ENCODE data around the genes CLEC18C and IL34.

- PRO-cap = unidirectional peak, plus-strand start at chr16:69032034
These were observed 73.6 kb upstream of the HAS3 start for GRCh38 chr16:69031800-69032252.

DNA sequence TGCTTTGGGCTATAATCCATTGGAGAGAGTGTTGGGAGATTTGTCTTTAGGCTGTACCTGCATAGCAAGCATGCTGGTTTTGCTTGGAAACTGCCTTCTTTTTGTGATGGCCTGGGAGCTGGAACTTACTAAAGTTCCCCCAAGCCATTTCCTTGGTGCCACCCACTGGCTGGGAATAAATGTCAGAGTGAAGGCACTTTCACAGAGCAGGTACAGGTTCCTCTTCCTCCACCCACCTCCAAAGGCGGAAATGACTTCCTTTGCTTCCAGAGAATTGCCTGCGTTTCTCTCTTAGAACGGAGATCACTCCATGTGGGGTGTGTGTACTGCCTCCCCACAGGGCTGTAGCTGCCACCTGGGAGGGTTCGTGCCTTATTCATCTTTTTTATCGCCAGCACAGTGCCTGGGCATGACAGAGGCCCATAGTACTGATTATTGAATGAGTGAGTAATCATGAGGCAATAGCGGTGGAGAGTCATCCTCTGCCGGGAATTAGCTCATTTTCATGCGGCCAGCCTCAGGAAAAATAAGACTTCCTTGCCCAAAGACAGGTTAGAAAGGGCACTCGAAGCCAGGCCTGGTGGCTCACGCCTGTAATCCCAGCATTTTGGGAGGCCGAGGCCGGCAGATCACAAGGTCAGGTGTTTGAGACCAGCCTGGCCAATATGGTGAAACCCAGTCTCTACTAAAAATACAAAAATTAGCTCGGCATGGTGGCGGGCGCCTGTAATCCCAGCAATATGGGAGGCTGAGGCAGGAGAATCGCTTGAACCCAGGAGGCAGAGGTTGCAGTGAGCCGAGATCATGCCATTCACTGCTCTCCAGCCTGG, 32.1 kb upstream of the HAS3 start:
- PRO-cap = no peak

DNA sequence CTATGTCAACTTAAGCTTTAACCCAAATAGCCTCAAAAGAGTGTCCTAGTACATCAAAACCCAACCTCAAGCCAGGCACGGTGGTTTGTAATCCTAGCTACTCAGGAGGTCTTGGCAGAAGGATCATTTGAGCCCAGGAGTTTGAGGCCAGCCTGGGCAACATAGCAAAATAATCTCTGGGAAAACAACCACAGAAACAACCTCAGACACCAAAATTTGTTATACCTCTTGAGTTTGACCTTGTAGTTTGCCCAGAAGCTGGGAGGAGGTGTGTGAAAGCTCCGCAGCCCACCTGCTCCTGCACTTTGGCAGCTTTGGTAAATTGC, 12.8 kb upstream of the HAS3 start:
- PRO-cap = no peak

DNA sequence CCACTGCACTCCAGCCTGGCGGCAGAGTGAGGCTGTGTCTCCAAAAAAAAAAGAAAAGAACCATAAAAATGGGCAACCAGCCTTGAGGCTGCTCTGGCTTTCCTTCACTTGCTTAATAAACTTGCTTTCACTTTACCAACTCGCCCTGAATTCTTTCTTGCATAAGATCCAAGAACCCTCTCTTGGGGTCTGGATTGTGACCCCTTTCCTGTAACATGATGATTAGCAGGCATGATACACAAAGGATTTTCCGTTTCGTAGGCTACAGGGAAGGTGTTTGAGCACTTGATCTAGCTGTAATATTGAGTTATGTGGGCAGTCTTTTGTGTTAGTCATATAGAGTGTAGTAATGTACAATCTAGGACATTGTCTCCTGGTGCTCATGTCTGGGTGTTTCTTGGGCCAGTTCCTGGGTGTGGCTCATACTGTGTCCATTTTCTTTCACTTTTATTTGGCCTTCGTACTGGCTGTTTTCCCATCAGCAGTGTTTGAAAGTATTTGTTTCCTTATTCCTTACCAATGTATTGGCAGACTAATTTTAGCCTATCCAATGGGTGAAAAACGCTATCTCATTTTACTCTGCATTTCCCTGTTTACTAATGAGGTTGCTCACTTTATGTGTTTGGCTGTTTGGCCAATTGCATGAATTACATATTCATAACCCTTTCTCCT, 13.5 kb upstream of the SNTB2 start:
- PRO-cap = unidirectional peak, minus-strand start at position 114 of the sequence; unidirectional peak, minus-strand start at position 309 of the sequence; unidirectional peak, minus-strand start at position 373 of the sequence; unidirectional peak, minus-strand start at position 411 of the sequence

DNA sequence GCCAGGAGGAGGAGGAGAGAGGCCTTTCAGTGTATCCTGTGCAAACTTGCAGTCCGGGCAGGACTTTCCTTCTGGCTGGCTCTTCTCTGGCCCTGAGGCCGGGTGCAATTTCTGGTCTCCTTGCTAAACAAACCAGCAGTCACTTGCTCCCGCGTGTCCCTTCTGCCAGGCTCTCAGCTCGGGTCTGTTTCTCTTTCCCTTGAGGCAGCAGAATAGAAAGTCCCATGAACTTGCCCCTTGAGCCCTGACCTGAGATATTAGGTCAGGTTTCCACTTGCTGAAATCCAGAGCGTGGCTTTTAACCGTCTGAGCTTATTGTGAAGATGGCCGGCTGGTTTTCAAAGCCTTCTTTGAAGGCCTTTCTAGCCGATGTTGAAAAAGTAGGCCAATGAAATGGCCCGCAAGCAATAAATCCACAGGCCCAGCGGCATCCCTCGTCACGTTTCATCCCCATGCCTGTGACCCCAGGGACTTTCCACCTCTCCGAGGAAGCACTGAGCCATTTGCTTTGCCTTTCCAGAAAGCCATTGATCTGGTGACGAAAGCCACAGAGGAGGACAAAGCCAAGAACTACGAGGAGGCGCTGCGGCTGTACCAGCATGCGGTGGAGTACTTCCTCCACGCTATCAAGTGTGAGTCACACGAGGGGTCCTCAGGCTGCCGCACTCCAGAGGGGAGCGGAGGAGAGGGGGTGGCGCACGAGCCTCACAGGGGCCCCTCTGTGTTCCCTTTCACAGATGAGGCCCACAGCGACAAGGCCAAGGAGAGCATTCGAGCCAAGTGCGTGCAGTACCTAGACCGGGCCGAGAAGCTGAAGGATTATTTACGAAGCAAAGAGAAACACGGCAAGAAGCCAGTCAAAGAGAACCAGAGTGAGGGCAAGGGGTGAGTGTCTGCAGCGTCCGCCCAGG, 4.6 kb downstream of the VPS4A start:
- PRO-cap = no peak

GRCh38 chr16:69326098-69327244, 3.9 kb downstream of the PDF start:
- PRO-cap = no peak

GRCh38 chr16:69367971-69368881, 16.6 kb upstream of the TMED6 start:
- PRO-cap = no peak

GRCh38 chr16:69417237-69418156, 6.9 kb upstream of the CYB5B start:
- PRO-cap = unidirectional peak, minus-strand start at chr16:69418025

- PRO-cap = no peak
These were observed 44.1 kb upstream of the NFAT5 start for GRCh38 chr16:69521624-69522173.

DNA sequence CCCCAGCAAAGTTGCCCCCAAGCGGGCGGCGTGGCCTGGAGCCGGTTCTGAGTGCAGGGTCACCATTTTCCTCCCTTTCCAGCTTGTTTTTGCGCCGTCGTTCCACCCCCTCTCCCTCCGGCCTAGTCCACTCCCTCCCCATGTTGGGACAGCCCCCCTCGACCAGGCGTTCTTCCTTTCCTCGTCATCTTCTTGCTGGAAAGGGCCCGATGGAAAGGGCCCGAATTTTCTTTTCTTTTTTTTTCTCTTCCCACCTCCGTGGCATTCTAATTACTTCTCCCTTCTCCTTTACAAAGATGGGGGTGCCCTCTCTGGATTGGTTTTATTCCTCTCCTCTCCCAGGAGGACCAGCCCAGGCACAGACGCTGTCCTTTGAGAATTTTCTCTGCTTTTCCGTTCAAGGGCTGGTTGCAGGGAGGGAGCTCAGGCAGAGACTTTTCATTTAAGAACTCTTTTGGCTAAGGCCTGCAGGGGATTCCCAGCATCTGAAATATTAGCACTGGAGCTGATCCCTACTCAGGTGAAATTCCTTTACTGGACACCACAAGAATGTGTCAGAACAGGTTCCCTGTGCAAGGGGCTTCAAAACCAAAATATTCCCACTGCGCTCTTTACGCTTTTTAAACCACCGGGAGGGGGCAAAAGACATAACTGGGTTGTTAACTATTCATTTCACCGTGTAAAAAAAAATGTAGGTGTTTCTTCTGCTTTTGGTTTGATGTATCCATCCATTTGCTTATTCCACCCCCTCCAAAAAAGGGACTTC, 1.2 kb downstream of the NFAT5 start:
- PRO-cap = bidirectional peak, plus-strand start at position 187 of the sequence, minus-strand start at position 49 of the sequence

DNA sequence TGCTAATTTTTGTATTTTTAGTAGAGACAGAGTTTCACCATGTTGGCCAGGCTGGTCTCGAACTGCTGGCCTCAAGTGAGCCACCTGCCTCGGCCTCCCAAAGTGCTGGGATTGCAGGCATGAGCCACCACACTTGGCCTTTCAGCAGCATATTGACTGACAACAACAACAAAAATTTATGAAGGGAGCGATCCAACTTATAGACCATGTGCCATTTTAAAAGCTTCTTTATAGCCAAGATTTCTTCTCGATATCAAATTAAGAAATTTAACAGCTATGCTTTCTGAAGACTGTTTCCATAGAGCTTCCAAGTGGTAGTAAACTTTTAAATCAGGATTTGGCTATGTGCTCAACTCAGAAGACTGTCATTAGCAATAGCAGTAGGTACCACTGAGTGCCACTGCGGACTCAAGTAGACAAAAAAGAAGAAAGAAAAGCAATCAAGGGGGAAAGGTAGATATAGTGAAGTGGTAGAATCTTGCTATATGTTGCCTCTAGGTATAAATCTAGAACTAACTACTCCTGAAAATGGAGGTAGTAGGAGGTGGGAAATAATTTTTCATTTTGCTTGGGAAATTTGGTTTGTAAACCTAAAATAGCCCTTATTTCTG, 36.5 kb downstream of the NQO1 start:
- PRO-cap = no peak

- PRO-cap = no peak
These were observed 68.6 kb downstream of the WWP2 start for GRCh38 chr16:69830559-69831262.

DNA sequence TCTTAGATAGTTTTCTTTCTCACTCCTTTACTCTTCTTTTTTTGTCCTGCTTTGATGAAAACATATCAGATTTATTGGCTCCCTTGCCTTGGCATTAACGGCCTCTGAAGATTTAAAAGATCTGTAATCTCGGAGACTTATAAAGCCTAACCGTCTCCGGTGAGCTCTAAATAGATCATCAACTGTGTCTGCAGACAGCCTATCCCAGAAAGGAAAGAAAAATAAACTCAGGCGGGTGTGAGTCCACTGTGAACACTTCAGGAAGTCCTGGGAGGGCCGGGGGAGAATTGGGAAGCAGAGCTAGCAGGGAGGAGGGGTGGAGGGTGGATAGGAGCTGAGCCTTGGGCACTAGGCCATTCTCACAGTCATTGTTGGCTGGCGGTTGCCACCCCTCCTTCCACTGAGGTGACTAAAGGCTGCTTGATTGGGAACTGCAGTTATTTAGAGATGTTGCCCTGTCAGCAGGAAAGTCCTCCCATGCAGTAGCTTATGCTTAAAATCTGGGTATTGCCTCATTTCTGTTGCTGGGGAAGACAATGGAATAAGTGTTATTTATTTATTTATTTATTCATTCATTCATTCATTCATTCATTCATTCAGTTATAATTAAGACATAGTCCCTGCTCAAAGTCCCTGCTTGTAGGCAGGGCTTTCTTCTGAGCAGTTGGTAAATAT, 86.9 kb downstream of the WWP2 start:
- PRO-cap = bidirectional peak, plus-strand start at position 356 of the sequence, minus-strand start at position 110 of the sequence

DNA sequence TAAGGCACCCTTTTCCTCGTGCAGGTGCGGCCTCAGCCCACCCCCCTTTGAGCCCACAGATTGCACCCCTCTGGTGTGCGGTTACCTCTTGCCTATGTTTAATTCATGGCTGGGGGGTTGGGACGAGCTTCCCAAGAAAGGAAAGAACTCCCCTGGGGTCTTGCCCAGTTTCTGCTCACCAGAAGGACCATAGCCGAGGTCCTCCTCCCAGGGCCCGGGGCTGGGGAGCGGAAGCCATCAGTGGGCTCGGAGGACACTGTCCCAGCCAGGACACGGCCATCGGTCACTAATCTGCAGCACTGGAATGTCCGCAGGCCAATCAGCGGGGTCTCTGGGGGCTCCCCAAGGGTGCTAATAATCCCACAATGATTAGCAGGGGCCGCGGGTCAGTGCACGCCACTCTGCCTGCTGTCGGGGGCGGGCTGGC, at the start of gene CLEC18C:
Gene CLEC18C (plus strand): TSS at position 163 of the 427 bp plus-strand sequence.
- PRO-cap = no peak

DNA sequence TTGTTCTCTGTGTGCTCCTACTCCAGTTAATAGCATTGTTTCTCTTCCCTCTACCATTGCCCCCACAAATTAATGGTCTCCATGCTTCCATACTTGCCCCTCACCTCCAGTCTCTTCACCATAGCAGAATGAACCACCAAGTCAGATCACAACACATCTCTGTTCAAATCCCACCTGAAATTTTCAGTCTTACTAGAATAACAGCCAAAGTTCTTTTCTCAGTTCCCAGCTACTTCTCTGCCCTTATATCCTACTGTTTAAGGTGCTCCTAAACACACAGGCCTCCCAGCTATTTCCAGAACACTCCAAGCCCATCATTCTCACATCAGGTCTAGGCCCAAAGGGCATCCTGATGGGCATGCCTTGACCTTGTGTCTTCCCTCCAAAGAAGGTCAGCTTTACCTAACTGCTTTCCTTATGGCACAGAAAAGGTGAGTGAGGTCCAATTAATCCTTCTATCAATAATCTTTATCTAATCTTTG, 26.0 kb downstream of the EXOSC6 start:
- PRO-cap = no peak

DNA sequence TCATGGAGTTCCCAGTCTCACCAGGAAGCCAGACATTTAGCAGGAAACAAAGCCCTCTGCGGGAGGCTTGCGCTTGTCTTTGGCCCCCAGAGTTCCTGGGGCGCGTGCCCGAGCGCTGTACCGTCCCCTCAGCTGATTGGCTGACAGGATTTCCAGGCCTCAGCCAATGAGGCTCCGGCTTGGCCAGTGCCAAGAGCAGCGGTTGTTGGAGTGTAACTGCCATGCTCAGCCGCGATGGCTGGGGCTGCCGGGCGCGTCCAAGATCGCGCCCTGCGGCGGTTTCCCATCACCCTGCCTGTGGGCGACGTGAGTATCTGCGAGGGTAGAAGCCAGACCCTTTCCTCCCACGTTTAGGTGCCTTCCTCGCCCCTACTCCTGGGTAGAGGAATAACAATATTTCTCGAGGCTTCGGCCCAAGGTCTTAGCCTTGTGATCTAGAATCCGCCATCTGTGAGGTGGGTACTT, 4.3 kb upstream of the DDX19B start:
- PRO-cap = no peak

DNA sequence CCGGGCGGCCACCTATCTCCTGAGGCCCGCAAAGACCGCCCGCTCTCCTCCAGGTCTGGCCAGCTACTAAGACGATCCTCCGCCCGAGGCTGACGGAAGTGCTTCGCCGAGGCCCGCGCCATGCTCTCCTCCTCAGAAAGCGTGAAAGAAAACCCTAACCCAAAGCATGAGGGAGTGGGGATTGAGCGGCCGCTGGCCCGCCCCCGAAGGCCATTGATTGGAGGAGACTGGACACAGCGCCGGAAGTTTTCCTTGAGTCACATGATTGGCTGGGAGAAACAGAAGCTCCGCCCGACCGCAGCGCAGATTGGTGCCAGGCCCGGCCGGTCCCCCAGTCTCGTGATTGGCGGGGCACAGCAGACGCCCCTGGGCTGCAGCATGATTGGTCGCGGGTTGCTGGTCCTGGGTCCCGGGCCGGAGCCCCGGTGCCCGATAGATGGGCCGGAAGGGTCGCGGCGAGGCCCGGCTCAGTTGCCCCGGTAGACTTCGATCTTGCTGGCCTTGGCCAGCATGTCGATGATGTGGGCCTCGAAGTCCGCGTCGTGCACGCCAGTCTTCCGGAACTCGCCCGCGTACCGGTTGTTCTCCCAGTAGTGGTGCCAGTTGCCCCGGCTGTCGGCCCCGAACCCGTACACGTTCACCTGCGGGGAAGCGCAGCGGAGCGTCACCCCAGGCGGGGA, 34.7 kb downstream of the DDX19A start:
- PRO-cap = bidirectional peak, plus-strand start at position 359 of the sequence, minus-strand start at position 122 of the sequence

DNA sequence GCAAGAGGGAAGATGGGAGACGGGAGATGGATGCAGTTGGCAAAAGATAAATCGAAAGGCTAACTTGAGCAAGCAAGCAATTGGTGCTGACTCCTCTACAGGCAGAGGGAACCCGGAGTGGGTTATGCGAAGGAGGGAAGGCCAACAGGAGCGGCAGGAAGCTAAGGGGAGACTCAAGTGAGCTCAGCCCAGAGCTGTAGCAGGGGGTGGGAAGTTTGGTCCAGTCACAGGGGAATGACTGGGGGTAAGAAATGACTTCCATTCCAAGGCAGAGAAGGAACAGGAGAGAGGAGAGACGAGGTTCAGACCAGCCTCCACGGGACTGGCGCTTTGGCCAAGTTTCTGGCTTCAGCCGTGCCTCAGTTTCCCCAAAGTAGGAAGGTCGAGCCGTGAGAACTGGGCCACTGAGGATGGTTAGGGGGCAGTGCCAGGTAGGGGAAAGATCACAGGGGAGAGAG, 827 bp downstream of the ST3GAL2 start:
- PRO-cap = no peak

DNA sequence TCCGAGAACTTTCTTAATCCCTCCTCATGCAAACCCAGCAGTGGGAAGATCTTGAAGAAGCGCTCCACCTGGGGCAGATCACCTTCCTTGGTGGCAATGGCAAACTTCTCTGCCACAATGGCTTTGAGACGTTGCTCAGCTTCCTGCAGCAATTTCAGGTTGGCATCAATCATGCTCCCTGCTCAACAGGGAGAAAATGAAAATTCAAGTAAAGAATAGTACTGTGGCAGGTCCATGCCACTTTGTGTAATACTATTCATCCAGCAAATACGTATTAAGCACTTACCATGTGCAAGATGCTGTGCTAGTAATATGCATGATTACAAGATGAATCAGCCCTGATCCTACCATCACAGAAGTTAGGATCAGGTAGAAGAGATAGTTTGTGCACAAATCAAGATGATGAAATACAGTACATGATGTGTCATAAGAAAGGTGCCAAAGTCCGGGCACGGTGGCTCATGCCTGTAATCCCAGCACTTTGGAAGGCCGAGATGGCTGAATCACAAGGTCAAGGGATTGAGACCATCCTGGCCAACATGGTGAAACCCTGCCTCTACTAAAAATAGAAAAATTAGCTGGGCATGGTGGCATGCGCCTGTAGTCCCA, 11.0 kb downstream of the COG4 start:
- PRO-cap = no peak

DNA sequence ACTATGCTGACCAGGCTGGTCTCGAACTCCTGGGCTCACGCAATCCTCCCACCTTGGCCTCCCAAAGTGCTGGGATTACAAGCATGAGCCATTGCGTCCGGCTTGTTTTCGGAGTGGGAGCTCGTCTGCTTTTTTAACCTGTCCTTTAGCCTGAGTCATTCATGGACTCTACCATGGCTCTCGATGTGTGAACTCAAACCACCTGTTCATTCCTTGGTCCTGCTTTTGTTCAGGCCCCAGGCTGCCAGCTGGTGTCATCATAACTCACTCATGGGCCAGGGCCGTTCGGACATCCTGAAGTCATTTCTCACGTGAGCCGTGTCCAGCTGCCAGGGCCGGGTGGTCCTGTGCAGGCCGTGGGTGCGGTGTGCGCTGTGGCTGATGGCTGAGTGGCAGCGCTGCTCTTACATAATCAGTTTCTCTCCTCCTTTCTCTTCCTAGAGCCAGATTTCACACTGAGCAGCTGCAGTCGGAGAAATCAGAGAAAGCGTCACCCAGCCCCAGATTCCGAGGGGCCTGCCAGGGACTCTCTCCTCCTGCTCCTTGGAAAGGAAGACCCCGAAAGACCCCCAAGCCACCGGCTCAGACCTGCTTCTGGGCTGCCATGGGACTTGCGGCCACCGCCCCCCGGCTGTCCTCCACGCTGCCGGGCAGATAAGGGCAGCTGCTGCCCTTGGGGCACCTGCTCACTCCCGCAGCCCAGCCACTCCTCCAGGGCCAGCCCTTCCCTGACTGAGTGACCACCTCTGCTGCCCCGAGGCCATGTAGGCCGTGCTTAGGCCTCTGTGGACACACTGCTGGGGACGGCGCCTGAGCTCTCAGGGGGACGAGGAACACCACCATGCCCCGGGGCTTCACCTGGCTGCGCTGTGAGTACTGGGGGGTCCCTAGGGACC, at the start of gene IL34:
Gene IL34 (plus strand): TSS at position 453 of the 896 bp plus-strand sequence.
- PRO-cap = no peak